ENCODE measurements around a stretch of chr3.

DNA sequence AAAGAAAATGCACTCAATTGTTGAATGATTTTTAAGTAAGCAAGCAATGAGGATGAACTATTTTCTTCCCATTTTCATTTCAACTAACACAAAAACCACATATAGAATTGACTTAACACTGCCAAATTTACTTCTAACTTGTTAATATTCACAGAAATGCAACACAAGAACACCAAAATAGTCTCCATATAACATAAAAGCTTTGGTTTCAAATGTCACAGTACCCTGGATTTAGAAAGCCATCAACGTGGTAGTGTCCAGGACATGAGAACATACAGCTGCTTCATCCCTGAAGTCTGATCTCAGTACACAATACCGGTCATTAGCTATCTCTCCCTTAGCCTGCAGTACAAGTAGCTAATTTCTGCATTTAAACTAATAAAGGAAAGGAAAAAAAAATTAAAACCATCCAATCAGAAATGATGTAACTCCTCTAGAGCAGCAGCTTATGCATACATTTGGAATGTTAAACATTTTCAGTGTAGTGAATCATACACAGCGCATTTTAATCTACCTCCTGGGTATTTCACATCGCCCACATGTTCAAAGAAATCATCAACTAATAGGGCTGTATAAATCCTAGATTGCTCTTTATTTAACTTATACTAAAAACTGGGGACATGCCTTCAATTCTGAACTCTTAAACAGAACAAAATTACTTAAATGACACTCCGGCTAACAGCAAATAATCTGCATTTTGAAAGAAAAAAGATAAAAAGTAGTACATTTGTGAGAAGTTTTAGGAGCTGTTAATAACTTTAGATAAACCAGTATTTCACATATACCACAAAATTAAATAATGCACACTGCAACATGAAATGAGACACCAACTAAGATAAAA is 3.8 kb downstream of the IGF2BP2 start:
- CAGE, long polyA plus RNA: start-site peak on the minus strand centred at position 342 of the sequence, 36 bp wide, 95 and 67 reads in 2 replicates
- RRBS: no CpG with 5 or more reads among the region's 5 CpGs

GRCh38 chr3:186259548-186259995 is 102.5 kb downstream of the DGKG start:
- CAGE, long polyA plus RNA: no peak
- RRBS: 4% methylated on average over 2 of the region's 13 CpGs

DNA sequence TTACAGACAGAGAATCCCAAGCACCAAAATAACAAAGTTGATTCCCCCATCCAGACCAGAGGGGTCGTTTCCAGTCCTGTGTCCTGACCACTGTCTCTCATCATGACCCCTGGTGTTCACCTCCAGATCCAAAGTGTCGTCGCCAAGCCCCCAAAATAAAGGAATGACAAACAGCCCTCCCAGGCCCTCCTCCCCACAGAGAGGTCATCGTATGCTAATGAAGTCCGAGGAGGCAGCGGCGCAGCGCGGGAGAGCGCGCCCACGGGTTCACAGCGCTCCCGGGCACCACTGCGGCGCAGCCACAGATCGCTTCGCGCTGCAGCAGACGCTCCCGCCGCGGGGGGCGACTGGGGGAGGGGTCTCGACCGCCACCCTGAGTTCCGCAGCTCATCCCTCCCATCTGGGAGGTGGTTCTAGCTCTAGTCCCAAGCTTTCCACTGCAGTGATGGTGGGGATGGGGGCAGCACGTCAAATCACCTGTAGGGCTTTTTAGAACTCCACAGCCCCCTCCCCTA is 1.3 kb downstream of the DGKG start:
- CAGE, long polyA plus RNA: no peak
- RRBS: no CpG with 5 or more reads among the region's 28 CpGs

DNA sequence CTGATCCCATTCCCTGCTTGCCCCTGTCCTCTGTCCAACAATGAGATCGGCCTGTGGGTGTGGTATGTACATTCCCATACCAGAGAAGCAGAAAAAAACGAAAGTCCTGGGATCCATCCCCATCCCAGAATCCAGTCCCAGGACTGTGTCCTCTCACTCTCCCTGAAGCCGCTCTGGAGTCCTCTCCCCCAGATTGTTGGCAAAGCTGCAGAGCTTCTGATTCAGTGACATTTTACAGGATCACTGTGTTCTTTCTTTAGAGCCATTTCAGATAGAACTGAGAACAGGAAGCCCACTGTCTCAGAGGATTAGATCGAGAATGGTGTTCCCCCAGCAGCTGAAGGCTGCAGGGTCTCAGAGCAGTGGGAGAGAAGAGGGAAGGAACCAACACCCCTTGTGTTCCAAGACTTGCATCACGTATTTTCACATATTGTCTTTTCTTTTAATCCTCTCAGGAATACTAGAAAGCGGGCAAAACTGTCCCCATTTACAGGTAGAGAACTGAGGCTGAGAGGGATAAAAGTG is 21.6 kb upstream of the DGKG start:
- CAGE, long polyA plus RNA: no peak
- RRBS: no CpG with 5 or more reads among the region's 6 CpGs

GRCh38 chr3:186526150-186526713 is 17.9 kb downstream of the CRYGS start:
- CAGE, long polyA plus RNA: no peak
- RRBS: no CpG with 5 or more reads among the region's 7 CpGs

GRCh38 chr3:186584799-186585324 is 14.3 kb downstream of the DNAJB11 start:
- CAGE, long polyA plus RNA: no peak
- RRBS: no CpG with 5 or more reads among the region's 2 CpGs

DNA sequence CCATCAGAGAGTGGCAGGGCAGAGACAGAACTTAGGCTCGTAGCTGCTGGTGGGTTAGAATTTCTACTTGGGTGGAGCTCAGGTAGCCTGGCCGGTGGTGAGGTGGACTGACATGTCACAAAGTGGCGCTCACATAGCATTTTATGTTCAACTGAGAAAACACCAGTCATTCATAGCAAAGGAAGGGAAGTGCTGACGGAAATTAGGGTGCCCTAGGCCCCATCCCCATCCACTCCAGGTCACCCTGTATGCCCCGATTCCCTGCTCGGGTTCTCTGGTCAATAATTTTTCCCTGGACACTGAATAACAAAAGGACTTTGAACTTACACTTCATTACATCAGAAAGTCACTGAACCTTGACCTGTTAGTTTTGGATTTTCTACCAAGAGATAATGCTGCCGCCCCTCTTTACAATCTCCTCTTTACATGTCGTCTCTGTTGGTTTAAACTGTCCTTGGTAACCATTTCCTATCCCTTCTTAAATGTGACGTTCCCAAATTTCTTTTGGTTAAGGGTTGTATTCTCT is 13.8 kb upstream of the AHSG start:
- CAGE, long polyA plus RNA: no peak
- RRBS: no CpG with 5 or more reads among the region's 9 CpGs

- CAGE, long polyA plus RNA: no peak
- RRBS: no CpG with 5 or more reads among the region's 2 CpGs
These were observed 599 bp downstream of the AHSG start for GRCh38 chr3:186613393-186613924.

GRCh38 chr3:186615415-186615988 is 2.6 kb downstream of the AHSG start:
- CAGE, long polyA plus RNA: no peak
- RRBS: no CpG with 5 or more reads among the region's 18 CpGs

DNA sequence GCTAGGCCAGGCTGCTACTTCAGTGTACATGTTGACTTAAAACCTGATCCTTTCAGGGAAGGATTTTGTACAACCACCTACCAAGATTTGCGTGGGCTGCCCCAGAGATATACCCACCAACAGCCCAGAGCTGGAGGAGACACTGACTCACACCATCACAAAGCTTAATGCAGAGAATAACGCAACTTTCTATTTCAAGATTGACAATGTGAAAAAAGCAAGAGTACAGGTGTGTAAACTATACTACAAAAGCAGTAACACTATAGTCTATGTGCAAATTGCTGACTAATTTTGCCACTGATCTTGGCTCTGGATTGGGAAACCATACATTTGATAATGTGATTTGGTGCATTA is 15.3 kb downstream of the KNG1 start:
- CAGE, long polyA plus RNA: no peak
- RRBS: no CpG with 5 or more reads among the region's 2 CpGs

DNA sequence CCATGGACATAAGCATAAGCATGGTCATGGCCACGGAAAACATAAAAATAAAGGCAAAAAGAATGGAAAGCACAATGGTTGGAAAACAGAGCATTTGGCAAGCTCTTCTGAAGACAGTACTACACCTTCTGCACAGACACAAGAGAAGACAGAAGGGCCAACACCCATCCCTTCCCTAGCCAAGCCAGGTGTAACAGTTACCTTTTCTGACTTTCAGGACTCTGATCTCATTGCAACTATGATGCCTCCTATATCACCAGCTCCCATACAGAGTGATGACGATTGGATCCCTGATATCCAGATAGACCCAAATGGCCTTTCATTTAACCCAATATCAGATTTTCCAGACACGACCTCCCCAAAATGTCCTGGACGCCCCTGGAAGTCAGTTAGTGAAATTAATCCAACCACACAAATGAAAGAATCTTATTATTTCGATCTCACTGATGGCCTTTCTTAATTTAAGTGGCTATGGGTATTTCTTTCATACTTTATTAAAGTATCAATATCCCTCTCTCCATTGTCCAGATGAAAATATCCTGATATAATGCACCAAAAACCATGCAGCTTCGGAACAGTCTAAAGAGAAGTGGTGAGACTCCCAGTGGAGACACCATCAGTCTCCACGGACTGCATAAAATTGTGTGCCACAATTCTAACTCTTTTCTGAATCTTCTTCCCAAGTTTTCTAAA is 24.9 kb downstream of the KNG1 start:
- CAGE, long polyA plus RNA: no peak
- RRBS: no CpG with 5 or more reads among the region's 7 CpGs

GRCh38 chr3:187062403-187062644 is 77.0 kb downstream of the RPL39L start:
- CAGE, long polyA plus RNA: no peak
- RRBS: no CpG with 5 or more reads among the region's 1 CpG

GRCh38 chr3:187183236-187183725 is 14.0 kb upstream of the RTP1 start:
- CAGE, long polyA plus RNA: no peak
- RRBS: no CpG with 5 or more reads among the region's 6 CpGs

GRCh38 chr3:187290922-187291581 is 485 bp downstream of the MASP1 start:
- CAGE, long polyA plus RNA: start-site peak on the plus strand at chr3:187291021-187291100, 96 and 48 reads in 2 replicates
- RRBS: no CpG with 5 or more reads among the region's 7 CpGs

- CAGE, long polyA plus RNA: no peak
- RRBS: 2% methylated on average over 7 of the region's 20 CpGs
These were observed 7.6 kb downstream of the BCL6 start for GRCh38 chr3:187737672-187737998.

DNA sequence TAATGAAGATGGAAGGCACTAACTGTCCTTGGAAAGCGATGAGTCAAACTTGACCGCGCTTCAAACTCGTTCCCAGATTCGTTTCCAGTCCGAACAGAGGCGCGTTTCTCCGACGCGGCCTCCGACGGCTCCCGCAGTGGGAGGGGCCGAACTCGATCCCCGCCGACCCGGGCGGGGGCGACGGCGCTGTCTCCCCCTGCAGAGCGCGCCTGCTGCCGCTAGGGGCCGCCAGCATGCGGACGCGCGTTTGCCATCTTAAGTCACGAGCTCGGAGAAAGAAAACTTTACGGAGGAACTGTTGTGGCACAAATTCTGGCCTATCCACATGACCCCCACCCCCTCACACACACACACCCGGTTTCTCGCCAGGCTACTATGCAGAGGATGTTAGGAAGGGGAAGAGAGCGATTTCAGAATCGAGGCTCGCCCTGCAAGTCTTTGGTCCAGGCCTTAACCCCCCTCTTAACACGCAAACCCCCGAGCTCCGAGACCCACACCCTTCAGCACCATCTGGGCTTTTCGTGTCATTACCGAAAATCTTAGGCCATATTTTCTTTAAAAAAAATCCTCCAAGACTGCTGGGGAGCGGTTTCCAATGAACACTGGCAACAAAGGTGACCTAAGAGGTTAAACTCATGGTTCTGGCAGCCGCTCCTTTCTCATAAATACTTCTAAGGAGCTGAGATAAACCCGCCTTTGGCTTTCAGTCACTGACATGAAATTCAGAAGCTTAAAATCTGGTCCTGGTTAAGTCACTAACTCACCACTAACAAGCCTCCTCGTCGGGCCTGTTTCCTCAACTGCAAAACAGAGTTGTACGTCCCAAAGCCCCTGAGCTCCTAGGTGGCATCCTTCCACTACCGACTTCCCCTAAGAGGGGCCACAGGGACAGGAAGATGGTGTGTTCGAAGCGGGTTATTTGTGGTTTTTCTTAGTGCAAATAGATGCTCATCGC is 5.1 kb downstream of the BCL6 start:
- CAGE, long polyA plus RNA: no peak
- RRBS: no CpG with 5 or more reads among the region's 54 CpGs

DNA sequence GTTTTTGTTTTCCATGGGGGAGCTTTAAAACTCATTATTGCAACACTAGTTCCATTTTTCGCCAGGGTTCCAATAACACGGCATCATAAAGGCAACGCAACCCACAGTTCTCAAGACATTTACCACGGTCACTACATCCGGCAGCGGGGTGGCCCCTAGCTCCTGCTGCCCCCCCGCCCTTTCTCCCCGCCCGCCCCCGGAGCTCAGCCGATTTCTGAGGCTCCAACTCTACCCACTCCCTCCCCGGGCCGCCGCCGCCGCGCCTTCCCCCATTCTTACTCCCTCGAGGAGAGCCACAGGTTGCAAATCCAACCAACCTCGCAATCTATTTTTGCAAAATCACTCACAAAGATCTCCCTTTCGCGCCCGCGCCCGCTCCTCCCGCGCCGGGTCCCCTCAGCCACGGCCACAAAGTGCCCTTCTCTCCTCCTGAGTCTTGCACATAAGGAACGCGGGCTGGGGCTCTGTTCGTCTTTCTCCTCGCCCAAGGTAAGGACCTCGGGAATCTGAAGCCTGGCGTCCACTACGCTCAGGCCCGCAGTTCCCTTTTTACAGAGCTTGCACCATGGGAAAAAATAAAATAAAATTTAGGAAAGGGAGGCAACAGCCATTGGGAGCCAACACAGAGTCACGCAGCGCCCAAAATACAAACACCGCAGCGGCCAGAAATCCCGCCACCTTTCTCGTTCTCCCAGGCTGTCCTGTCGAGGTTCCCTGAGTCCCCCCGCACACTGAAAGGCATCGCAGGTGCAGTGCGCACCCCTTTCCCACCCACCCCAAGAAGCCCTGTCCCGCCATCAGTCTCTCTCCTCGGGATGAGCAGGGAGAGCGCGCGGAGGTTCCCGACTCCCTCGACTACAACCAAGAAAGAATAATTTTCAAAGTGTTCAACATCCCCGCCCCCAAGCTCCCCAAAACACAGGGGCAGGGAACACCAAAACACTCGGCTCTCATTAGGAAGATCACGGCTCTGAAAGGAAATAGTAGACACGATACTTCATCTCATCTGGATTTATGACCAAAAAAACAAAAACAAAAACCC is 1.4 kb downstream of the BCL6 start:
- CAGE, long polyA plus RNA: no peak
- RRBS: 5% methylated on average over 6 of the region's 57 CpGs

DNA sequence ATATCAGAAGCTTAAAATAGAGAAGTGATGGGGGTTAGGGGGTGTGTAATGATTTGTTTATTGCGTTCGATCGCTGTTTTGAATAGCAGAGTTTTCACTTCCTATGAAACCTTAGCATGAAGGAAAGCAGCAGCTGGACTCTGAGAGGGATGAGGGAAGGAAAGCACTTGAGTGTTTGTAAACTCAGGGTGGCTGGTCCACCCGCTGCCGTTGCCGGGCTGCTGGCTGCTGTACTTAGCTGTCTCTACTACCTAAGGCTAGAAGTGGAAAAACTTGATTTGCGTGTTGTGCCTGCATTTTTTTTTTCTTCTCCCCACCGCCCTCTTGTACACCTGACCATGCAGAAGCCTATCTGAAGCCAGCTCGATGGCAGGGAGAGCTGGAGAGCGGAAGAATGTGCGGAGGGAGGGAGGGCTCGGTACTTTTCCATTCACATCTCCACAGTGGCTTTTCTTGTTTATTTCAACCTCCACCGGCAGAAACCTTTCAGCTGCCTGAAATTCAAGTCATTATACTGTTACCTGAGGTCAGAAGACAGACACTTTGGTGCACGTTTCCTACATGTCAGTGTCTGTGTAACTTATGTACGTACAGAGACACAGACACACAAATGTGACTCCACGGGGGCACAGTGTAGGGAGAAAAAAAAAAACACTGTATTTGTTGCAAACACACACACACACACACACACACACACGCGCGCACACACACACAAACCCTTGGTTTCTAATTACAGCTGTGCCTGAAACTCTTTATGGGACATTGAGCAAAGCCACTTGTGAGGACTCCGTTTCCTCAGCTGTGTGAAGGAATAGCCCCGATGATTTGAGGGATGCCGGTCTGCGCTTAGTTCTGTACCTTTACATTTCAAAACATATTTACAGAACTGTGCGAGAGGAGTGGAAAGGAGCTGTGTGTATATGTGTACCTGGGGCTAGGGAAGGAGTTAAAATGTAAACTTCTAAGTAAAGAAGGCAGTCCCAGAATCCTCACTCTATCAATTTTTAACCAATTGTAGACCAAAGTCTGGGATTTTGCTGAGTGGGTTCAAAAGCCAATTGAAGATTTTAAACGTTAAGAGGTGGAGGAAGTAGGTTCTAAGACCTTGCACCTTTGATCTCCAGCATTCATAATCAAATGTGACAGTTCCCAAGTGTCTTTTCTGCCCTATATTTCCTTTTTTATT is 5.1 kb upstream of the BCL6 start:
- CAGE, long polyA plus RNA: no peak
- RRBS: no CpG with 5 or more reads among the region's 25 CpGs

DNA sequence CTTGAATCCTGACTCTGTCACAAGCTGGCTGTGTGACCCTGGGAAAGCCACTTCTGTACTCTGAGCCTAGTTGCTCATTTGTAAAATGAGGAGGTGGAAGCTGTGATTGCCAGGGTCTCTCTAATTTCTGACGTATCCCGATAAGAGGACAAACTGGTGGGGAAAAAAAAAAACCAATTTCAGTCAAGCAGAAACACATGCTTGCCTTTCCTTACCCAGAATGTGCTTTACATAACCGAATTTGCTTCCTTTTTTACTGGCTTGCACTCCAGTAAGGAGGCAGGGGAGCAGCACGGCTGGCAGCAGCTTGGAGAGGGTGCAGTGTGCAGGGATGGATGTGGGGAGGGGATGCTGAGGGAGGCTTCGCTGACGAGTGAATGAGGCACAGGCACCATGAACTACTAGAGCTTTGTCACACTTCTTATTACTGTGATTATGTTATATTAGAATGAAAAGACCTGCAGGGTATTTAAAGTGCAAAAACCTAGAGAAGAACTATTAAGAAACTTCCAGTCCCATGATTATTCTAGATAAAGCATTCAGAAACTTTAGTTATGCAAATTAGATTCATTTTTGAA is 186.8 kb upstream of the LPP start:
- CAGE, long polyA plus RNA: no peak
- RRBS: no CpG with 5 or more reads among the region's 6 CpGs

GRCh38 chr3:187999687-188000220 is 154.2 kb upstream of the LPP start:
- CAGE, long polyA plus RNA: no peak
- RRBS: no CpG with 5 or more reads among the region's 5 CpGs